IMR-90 (cell line): ENCODE measurements around a stretch of chr4.

DNA sequence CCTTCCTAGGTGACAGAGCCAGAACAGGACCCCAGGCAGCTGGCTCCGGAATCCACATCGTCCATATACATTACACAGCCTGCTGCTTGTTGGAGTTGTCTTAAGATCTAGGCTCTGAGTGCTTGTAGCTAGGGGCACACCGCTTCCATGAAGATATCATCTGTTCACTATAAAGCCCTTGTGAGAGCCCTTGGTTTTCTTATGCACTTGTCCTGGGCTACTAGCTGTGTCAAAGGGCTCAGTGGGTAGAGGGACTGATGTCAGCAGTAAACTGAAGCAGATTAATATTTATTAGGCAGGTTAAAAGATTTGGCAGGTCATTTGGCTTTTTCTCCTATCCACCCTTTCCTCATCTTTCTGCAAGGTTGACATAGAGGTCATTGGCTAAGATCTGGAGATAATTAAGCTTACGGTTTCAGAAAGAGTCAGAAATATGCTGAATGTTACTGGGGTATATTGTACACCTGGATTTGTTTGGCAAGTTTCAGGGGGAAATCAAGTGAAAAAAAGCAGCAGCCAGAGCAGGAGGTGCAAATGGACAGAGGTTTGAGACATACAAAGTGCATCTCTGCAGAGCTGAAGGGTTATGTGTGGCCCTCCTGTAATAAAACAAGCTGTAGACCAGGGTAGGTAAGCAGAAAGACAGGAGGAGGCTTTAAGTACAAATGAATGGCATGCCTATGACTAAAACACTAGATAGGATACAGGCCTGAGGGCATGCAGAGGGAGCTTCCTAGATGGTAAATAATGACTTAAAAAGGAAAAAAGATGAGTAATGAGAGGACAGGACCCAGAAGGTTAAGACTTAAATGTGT lies 195.2 kb downstream of the SOWAHB start:
- RRBS = no CpG with 5 or more reads among the region's 4 CpGs
CAGE:
- cytosol, long polyA plus RNA = no peak
- long polyA plus RNA = no peak
- nucleus, long polyA plus RNA = no peak

DNA sequence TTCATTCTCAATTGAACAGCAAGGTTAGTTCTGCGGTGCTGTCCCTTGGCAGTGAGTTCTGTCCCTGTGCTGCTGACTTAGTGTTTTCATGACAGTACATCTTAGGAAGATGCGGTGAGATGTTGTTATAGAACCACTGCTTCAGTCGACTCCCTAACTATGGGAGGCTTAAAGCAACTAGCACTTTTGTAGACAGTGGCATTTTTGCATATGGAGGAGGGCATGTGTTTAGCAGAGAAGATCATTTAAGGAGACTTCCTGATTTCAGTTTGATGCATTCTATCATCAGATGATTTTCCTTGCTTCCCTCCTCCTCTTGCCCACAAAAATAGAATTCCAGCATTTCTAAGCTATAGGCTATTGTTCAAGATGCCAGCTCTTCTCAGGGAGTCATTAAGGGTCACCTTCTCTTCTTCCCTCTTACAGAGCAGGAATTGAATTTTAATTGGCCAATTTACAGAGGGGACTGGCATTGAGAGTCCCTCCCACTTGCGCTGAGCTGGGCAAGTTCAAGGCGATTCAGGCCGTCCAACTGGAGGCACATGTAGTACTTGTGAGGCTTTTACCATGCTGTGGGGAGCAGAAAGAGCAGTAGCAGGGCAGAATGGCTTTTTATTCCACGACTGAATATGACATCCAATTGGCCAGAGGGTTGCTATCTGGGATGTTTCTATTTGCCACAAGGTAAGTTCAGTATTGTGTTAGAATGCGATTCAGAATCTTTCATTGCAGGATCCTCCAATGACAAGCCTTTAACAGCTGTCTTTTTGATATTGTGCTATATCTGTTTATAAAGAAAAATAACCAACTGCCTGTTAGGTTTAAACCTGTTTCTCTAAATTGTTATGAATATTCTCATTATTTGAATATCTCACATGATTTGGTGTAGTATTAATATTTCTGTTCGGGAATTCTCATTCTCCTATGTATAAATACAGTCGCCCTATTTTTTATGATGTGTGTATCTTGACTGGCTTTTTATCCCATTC lies 181.9 kb downstream of the SOWAHB start:
- RRBS = no CpG with 5 or more reads among the region's 10 CpGs
CAGE:
- cytosol, long polyA plus RNA = no peak
- long polyA plus RNA = no peak
- nucleus, long polyA plus RNA = no peak

- RRBS = no CpG with 5 or more reads among the region's 6 CpGs
CAGE:
- cytosol, long polyA plus RNA = no peak
- long polyA plus RNA = no peak
- nucleus, long polyA plus RNA = no peak
These were observed 86.4 kb downstream of the SOWAHB start for GRCh38 chr4:76811566-76811862.

GRCh38 chr4:76812124-76812568 lies 85.8 kb downstream of the SOWAHB start:
- RRBS = no CpG with 5 or more reads among the region's 8 CpGs
CAGE:
- cytosol, long polyA plus RNA = no peak
- long polyA plus RNA = no peak
- nucleus, long polyA plus RNA = no peak

- RRBS = no CpG with 5 or more reads among the region's 6 CpGs
CAGE:
- cytosol, long polyA plus RNA = no peak
- long polyA plus RNA = no peak
- nucleus, long polyA plus RNA = no peak
These were observed 3.5 kb downstream of the CCNI start for GRCh38 chr4:77072184-77072858.

DNA sequence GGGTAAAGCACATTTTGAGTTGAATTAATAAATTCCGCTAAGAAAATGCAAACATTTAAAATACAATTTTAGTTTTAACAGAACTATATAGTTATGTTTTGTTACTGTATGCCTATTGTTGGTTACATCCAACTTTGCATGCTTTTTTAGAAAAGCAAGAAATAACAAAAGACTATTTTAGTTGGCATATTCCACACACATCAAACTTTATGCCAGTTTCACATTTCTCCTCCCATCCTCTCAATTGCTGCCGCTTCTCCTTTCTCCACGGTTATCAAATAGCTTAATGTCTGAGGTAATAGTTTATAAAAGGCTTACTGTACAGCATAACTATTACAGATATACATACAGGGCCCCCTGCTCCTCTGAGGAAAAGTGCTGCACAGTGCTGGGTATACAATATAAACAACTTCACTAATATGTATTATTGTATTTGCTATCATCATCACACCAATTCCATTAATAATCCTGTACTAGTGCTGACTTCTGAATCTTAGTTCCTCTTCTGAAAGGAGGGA lies 2.7 kb downstream of the CCNI start:
- RRBS = no CpG with 5 or more reads among the region's 3 CpGs
CAGE:
- cytosol, long polyA plus RNA = no peak
- long polyA plus RNA = no peak
- nucleus, long polyA plus RNA = no peak

DNA sequence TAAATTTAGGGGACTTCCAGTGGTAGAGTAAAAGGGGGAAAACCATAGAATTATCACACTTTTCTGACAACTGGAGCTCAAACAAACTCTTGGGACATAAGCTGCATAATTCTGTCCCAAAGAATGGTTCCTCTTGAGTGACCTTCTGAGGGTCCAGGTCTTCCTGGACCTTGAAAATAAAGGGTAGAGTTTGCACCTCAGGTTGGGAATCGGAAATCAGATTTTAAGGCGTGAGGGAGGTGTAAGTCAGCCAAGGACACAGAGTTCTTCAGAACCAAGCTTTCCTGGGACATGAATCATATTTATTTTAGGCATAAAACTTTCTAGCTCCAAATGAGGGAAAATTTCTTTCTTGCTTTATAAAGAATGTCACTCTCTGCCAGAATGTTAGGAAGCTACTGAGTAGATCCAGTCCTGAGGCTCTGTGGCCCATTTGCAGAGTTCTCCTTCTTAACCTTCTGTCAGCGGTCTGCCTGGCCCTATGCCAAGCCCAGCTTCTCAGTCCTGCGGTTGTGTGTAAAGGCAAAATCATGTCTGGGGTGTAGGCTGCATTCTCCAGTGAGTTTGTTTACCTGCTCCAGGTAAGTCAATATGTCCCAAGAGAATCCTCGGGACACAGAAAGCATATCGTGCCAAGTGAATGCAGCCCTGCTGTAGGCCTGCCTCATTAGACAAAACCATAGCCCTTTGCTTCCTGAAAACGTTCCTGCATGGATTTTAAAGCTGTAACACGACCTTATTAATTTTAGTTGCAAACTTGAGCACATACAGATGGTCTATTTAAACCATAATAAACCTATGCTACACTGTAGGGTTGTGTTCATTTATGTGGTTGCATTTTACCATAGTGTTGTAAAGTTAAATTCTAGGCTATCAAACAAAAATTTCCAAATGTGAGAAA lies 29.1 kb upstream of the CCNI start:
- RRBS = no CpG with 5 or more reads among the region's 8 CpGs
CAGE:
- cytosol, long polyA plus RNA = no peak
- long polyA plus RNA = no peak
- nucleus, long polyA plus RNA = no peak

- RRBS = no CpG with 5 or more reads among the region's 4 CpGs
CAGE:
- cytosol, long polyA plus RNA = no peak
- long polyA plus RNA = no peak
- nucleus, long polyA plus RNA = no peak
These were observed 4.6 kb upstream of the CCNG2 start for GRCh38 chr4:77152461-77152845.

GRCh38 chr4:77601311-77602008 lies 4.2 kb upstream of the CXCL13 start:
- RRBS = no CpG with 5 or more reads among the region's 4 CpGs
CAGE:
- cytosol, long polyA plus RNA = no peak
- long polyA plus RNA = no peak
- nucleus, long polyA plus RNA = no peak

DNA sequence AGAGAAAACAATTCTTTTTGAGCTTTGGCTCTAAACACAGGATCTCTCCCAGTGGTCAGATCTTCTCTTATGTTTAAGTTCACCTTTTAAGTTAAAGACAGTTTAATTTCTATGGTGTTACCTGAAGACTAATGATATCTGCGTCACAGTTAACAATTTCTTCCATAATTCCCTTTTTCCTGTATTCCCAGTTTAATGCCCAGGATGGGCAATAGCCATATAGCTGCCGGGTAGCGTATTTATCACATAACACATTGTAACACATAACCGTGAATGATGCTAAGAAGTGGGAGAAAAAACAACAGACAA lies 74.6 kb downstream of the CNOT6L start:
- RRBS = no CpG with 5 or more reads among the region's 4 CpGs
CAGE:
- cytosol, long polyA plus RNA = no peak
- long polyA plus RNA = no peak
- nucleus, long polyA plus RNA = no peak

DNA sequence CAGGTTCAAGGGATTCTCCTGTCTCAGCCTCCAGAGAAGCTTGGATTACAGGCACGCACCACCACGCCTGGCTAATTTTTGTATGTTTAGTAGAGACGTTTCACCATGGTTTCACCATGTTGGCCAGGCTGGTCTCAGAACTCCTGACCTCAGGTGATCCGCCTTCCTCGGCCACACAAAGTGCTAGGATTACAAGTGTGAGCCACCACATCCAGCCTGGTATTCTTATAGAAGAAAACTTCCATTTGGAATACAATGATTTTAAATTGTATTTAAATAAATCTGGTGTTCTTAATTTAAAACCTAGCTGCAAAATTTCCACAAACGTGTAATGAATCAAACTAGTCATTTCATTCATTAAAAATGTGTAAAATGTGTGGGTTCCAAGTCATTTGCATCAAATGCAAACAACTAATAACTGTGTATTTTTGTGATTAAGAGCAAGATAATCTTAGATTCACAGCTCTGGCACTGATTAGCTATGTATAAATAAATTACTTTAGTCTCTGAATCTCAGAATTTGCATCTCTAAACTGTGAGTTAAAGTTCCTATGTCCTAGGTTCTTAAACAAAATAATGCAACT lies 63.0 kb downstream of the CNOT6L start:
- RRBS = no CpG with 5 or more reads among the region's 6 CpGs
CAGE:
- cytosol, long polyA plus RNA = no peak
- long polyA plus RNA = no peak
- nucleus, long polyA plus RNA = no peak

- RRBS = no CpG with 5 or more reads among the region's 32 CpGs
CAGE:
- cytosol, long polyA plus RNA = no peak
- long polyA plus RNA = no peak
- nucleus, long polyA plus RNA = no peak
These were observed 1.2 kb upstream of the CNOT6L start for GRCh38 chr4:77820332-77820783.

GRCh38 chr4:78058406-78059610 lies 1.7 kb downstream of the FRAS1 start:
- RRBS = 3% methylated on average over 20 of the region's 57 CpGs
CAGE:
- cytosol, long polyA plus RNA = no peak
- long polyA plus RNA = no peak
- nucleus, long polyA plus RNA = no peak

DNA sequence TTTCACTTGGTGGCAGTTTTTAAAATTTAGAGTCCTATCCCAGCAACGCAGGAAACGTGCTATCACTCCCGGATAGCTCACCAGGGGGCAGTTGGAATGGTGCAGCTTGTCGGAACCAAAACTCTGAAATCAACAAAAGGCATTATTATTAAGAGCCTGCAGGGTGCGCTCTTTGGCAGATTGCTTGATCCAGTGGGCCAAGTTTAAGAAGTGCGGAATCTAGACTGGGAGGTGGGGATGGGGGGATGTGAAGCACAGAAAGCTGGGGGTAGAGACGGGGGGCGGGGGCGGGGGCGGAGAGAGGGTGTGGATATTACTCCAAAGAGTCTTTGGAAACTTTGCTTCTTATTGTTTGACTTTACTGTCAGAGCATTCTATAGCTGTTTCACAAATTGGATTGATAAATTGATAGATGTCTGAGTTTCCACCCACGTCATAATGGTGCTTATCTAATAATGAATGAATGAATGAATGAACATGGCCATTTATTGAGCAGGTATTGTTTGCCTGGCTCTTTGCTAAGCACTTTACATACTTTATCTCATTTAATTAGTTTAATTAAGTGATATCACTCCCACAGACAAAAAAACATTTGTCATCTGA lies 2.6 kb downstream of the FRAS1 start:
- RRBS = no CpG with 5 or more reads among the region's 11 CpGs
CAGE:
- cytosol, long polyA plus RNA = no peak
- long polyA plus RNA = no peak
- nucleus, long polyA plus RNA = no peak

GRCh38 chr4:78181730-78182409 lies 124.7 kb downstream of the FRAS1 start:
- RRBS = no CpG with 5 or more reads among the region's 37 CpGs
CAGE:
- cytosol, long polyA plus RNA = no peak
- long polyA plus RNA = no peak
- nucleus, long polyA plus RNA = no peak

- RRBS = no CpG with 5 or more reads among the region's 4 CpGs
CAGE:
- cytosol, long polyA plus RNA = no peak
- long polyA plus RNA = no peak
- nucleus, long polyA plus RNA = no peak
These were observed 39.0 kb upstream of the ANXA3 start for GRCh38 chr4:78512467-78512975.

GRCh38 chr4:78540467-78541244 lies 10.9 kb upstream of the ANXA3 start:
- RRBS = no CpG with 5 or more reads among the region's 18 CpGs
CAGE:
- cytosol, long polyA plus RNA = no peak
- long polyA plus RNA = no peak
- nucleus, long polyA plus RNA = no peak

GRCh38 chr4:78633943-78634641 lies 82.5 kb downstream of the ANXA3 start:
- RRBS = no CpG with 5 or more reads among the region's 5 CpGs
CAGE:
- cytosol, long polyA plus RNA = no peak
- long polyA plus RNA = no peak
- nucleus, long polyA plus RNA = no peak

- RRBS = no CpG with 5 or more reads among the region's 4 CpGs
CAGE:
- cytosol, long polyA plus RNA = no peak
- long polyA plus RNA = no peak
- nucleus, long polyA plus RNA = no peak
These were observed 84.2 kb upstream of the BMP2K start for GRCh38 chr4:78691835-78692443.

DNA sequence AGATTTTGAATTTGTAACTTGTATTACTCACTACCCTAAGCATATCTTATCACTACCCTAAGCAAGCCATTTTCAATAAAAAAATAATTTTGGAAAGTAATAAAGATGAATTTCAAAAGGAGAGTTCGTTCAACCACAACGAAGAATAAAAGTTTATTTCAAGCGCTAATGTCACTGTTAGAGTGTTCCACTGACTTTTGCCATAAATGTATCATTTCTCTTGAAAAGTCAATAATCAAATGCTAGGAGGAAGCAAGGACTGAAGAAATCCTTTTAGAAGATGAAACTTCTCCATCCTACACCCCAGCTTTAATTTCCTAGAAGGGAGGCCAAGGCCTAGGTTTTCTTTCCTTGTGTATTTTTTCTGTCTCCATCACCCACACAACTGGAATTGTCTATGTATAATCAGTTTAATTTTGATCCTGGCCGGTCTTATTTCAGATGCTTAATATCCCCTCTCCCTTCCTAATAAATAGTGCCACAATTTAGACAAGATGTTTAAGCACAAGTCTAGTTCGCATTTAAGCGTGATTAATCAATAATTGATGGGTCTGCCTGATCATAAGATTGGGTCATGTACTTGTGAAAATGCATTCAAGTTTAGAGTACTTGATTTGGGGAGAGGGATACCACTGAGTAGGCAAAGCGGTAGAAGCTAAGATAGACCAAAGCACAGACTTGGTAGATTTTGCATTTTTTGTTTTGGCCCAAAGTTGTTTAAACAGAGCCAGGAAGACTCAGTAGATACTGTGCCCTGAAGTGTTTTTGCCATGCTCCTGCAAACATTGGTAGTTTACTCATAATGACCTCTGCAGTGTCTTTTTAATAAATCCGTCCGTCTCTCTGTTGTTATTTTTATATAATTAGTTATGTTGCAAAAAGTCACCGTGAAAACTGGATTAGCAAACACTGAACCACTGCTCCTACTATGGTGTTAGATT lies 2.4 kb downstream of the BMP2K start:
- RRBS = no CpG with 5 or more reads among the region's 10 CpGs
CAGE:
- cytosol, long polyA plus RNA = no peak
- long polyA plus RNA = no peak
- nucleus, long polyA plus RNA = no peak